Sigmoid colon (tissue), 4 donors: ENCODE measurements around the genes RPL18A and MPV17L2.

- PRO-cap, result unidirectional peak, plus-strand start at chr19:17859895
- RAMPAGE, long total RNA, 4 experiments, result start-site peak on the plus strand in 4 of 4 experiments, at chr19:17859917-17859927 at its widest, 92 to 18,639 reads per replicate
Observed at GRCh38 chr19:17859799-17860064, at the start of gene RPL18A. RPL18A (plus strand) TSS chr19:17859910.

DNA sequence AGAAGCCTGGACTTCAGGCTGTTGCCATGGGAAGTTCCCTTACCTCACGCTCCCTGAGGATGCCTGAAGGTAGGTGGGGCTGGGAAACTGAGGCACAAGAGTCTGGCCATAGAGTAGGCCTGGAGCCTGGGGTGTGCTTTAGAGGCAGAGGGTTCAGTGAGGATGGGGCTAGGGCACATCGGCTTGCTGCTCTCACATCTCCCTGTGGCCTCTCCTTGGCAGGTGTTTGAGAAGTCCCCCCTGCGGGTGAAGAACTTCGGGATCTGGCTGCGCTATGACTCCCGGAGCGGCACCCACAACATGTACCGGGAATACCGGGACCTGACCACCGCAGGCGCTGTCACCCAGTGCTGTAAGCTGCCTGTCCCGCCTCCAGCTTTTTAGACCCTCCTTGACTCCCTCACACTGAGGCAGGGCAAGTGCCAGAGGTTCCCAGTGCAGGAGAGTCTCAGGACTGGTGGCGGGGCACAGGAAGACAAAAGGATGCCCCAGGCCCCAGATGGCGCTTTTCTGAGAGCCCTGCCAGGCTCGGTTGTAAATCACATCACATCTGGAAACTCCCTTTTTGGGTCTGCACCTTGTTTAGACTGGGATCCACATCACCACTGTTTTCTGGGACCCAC lies 2.3 kb downstream of the RPL18A start:
- PRO-cap, result no peak
- RAMPAGE, long total RNA, 4 experiments, result no peak in any of the 4 experiments

DNA sequence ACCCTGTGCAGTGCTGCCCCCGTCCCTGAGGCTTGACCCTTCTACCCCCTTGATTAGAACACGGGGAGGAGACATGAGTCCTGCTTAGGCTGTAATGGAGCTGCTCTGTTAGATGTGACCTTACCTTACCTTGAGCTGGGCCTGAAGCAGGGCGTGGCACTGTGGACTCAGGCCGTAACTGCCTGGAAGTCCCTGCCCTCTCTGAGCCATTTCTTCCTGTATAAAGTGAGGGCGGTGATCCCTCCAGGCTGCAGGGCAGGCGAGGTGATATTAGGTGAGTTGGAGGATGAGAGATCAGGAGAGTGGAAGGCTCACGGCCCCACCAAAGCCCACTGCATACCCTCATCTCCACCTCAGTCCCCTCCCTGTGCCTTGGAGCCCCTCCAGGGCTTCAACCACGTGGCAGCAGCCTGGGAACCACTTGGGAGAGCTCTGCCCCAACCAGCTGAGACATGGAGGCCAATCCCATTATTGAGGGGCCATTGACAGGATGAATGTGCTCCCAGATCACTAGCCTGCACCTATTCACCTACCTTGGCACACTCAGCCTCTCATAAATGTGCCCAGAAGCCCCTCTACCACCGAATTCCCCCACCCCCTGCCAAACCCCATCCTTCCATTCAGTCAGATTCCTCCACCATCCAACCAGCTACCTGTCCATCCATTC lies 5.9 kb upstream of the SLC5A5 start:
- PRO-cap, result no peak
- RAMPAGE, long total RNA, 4 experiments, result no peak in any of the 4 experiments

DNA sequence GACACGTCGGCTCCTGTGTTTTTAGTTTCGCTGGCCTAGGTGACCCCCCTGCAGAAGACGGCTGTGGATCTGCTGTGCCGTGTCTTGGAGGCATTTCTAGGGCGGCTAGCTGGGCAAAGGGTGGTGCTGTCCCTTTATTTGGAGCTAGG lies 16.9 kb downstream of the CCDC124 start:
- PRO-cap, result no peak
- RAMPAGE, long total RNA, 4 experiments, result no peak in any of the 4 experiments

DNA sequence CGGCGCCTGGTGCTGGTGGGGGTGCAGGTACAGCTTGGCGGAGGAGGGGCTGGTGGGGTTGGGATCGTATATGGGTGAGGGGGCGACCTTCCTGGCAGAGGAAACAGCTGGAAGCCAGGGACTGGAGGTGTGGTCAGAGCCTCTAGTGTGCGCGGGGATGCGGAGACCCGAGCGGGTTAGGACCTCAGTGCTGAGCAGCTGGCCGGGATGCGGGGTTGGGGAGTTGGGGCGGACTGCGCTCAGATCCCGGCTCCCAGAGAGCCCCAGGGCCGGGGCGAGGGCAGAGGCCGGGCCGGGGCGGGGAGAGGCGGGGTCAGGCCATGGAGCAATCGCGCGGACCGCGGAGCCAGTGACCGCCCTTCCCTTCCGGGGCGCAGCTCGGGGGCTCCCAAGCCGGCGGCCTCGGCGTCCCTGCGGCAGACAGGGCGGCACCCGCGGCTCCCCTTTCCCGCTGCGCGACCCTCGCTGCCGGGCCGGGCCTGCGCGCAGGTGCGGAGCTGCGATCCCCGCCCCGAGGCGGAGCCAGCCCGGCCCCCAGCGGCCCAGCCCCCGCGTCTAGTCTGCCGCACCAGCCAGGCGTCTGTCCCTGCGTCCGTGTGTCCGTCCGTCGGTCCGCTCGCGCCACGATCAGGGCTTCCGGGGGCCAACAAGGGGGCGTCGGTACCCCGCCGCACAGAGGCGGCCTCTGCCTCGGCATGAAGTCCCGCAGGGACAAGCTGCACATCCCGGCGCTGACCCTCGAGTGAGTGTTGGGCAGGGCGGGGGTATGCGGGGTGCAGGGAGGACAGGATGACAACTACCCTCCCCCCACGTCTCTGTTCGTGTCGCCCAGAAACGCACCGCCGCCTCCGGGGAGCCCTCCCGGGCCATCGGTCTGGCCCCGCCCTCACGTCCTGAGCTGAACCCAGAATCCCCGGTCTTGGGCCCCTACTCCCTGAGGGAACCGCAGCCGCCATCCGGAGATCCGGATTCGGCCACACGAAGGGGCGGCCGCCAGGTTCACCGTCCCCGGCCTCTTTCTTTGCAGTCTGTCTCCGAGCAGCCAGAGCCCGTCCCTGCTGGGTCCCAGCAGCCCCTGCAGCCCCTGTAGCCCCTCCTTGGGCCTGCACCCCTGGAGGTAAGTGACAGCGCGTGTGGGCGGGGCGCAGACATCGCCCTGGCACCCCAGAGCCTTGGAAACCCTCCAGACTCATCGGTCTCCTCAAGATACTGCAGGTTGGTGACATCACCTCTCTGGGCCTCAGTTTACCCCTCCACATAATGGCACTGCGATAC lies 12.5 kb downstream of the MAST3 start:
- PRO-cap, result no peak
- RAMPAGE, long total RNA, 4 experiments, result no peak in any of the 4 experiments

- PRO-cap, result no peak
- RAMPAGE, long total RNA, 4 experiments, result no peak in any of the 4 experiments
Observed at GRCh38 chr19:18182891-18183366, 9.3 kb downstream of the IFI30 start.

- PRO-cap, result unidirectional peak, minus-strand start at chr19:18192731; unidirectional peak, plus-strand start at chr19:18193229; unidirectional peak, plus-strand start at chr19:18193268
- RAMPAGE, long total RNA, 4 experiments, result start-site peak on the plus strand in 4 of 4 experiments, at chr19:18193223-18193275 at its widest, 25 to 170 reads per replicate
Observed at GRCh38 chr19:18192595-18193538, at the start of gene MPV17L2. MPV17L2 (plus strand) TSS chr19:18193218.

DNA sequence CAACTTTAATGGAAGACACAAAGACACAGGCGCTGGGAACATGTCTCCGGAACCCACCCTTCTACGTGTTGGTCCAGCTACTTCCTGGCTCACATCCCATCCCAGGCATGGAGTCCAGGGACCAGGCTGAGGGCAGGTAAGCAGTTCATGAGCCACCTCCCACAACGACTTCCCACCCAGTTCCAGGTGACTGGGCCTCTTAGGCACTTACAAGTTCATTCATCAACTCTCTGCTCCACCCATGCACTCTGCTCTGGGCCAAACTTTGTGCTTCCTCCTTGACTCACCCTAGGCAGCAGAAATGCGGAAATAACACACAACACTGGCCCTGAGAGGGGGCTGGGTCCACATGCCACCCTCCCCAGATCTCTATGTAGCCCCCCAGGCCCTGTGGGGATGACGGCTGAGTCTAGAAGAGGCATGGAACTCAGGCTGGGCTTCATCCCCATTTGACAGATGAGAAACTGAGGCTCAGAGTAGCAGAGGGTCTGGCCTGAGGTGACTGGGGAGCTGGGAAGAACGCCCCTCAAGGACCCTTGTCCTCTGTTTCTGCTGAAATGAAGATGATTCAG lies 20.5 kb downstream of the IQCN start:
- PRO-cap, result no peak
- RAMPAGE, long total RNA, 4 experiments, result no peak in any of the 4 experiments

GRCh38 chr19:18262072-18262929 lies 12.0 kb downstream of the IQCN start:
- PRO-cap, result no peak
- RAMPAGE, long total RNA, 4 experiments, result no peak in any of the 4 experiments

DNA sequence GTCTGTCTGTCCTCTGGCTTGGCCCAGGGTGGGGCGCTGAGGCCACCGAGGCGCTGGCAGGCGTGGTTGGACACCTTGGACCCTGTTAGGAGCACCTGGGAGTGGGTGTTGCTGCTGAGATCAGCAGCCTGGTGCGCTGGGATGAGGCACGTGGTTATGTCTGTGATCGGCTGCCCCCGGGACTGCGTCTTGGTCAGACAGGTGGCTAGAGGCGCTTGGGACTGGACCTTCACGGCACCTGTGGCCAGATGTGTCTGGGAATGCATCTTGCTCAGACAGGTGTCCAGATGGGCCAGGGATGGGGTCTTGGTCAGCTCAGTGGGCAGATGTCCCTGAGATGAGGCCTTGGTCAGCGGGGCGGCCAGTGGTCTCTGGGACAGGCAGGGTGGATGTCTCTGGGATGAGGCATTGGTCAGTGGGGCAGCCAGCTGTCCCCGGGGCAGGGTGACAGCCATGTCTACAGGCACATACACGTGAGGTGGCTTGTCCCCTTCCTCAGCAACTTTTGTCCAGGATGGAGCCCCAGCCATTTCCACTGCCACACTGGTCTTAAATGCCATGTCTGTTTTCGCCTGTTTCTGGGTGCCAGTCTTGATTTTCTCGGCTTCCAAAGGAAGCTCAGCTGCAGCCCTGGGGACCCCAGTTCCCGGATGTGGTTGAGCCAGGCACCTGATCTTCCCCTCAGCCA lies 9.0 kb downstream of the IQCN start:
- PRO-cap, result no peak
- RAMPAGE, long total RNA, 4 experiments, result no peak in any of the 4 experiments

DNA sequence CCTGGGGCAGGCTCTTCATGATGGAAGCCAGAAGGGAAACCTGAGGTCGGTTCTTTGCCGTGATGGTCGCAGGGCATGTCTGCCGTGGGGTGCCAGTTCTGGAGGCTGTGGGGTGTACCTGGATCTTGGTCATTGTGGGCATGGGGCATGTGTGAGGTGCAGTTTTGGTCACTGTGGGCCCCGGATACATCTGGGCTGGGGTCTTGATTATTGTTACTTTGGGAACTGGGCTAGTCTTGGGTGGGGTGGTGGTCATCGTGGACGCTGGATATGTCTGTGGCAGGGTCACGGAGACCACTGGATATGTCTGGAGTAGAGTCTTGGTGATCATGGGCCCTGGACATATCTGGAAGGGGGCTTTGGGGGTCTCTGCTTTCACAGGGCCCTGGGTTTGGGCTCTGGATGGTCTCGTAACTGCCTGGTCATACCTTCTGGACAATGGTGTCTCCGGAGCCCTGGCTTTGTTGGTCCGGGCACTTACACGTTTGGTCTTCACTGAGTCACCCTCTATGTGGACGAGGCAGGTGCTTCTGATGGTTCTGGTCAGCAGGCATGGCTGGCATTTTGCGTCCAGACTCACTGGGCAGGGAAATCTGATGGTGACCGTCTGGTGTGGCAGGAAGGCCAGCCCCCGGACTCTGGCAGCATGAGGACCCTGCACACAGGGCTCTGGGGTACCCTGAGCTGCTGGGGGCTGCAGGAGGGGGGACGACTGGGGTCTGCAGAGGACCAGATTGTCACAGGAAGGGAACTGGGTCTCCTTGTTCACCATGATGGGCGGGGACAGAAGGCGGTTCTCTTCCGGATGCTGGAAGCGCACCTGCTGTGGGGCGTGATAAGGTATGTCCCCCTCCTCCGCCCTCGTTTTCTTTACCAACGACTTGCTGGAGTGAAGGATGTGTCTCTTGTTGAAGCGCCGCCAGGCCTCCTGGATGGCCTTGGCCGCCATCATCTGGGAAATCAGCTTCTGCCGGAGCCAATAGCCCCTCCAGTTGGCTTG lies 7.7 kb downstream of the IQCN start:
- PRO-cap, result no peak
- RAMPAGE, long total RNA, 4 experiments, result no peak in any of the 4 experiments

GRCh38 chr19:18281978-18282625 lies 680 bp upstream of the JUND start:
- PRO-cap, result unidirectional peak, plus-strand start at chr19:18282065
- RAMPAGE, long total RNA, 4 experiments, result no peak in any of the 4 experiments

- PRO-cap, result no peak
- RAMPAGE, long total RNA, 4 experiments, result no peak in any of the 4 experiments
Observed at GRCh38 chr19:18286975-18287851, 5.8 kb upstream of the JUND start.

- PRO-cap, result bidirectional peak, plus-strand start at chr19:18291884, minus-strand start at chr19:18291677
- RAMPAGE, long total RNA, 4 experiments, result no peak in any of the 4 experiments
Observed at GRCh38 chr19:18291592-18292201, 10.3 kb upstream of the JUND start.

- PRO-cap, result no peak
- RAMPAGE, long total RNA, 4 experiments, result no peak in any of the 4 experiments
Observed at GRCh38 chr19:18306663-18307727, 15.9 kb downstream of the LSM4 start.

DNA sequence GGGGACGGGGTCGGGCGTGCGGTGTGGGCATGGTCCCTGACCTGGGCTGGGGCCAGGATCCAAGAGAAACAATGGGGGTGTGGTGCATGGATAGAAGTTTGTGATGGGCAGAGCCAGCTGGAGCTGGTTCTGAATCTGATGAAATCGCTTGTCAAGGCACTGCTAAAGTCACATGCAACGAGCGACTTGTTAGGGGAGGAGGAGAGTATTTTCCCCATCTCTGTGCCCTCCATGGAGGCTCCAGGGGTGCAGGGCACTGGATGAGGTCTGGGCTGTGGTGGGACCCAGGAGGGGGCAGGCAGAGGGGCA lies 746 bp downstream of the GDF15 start:
- PRO-cap, result no peak
- RAMPAGE, long total RNA, 4 experiments, result no peak in any of the 4 experiments

GRCh38 chr19:18390026-18391060 lies 4.4 kb downstream of the GDF15 start:
- PRO-cap, result no peak
- RAMPAGE, long total RNA, 4 experiments, result no peak in any of the 4 experiments

DNA sequence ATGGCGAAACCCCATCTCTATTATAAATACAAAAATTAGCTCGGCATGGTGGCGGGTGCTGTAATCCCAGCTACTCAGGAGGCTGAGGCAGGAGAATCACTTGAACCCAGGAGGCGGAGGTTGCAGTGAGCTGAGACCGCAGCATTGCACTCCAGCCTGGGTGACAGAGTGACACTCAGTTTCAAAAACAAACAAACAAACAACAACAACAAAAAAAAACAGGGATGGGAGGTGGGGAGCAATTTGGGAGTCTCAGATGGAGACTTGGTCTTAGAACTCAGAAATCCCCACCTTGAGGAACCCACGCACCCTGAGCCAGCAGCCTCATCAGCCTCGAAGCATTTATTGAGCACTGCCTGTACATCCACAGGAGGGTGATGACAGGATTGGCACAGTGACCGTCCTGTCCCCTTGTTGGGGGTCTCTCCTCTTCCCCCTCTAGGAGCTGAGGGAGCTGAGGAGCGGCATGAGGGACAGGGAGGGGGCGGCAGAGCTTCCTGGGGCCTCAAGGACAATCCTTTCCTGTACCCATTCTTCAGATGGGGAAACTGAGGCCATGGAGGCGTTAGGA lies 5.5 kb downstream of the GDF15 start:
- PRO-cap, result no peak
- RAMPAGE, long total RNA, 4 experiments, result no peak in any of the 4 experiments

- PRO-cap, result no peak
- RAMPAGE, long total RNA, 4 experiments, result start-site peak on the plus strand in 1 of 4 experiments, at chr19:18422710-18422746 at its widest, 6 reads per replicate
Observed at GRCh38 chr19:18422638-18423624, 3.7 kb downstream of the SSBP4 start.

GRCh38 chr19:18437781-18438017 lies 234 bp downstream of the ISYNA1 start:
- PRO-cap, result no peak
- RAMPAGE, long total RNA, 4 experiments, result no peak in any of the 4 experiments